Panc1 (cell line): ENCODE data around the gene FAM180A.

- RRBS, 2 experiments = no CpG with 5 or more reads among the region's 10 CpGs
These were observed 116.0 kb downstream of the CNOT4 start for GRCh38 chr7:135393704-135394463.

DNA sequence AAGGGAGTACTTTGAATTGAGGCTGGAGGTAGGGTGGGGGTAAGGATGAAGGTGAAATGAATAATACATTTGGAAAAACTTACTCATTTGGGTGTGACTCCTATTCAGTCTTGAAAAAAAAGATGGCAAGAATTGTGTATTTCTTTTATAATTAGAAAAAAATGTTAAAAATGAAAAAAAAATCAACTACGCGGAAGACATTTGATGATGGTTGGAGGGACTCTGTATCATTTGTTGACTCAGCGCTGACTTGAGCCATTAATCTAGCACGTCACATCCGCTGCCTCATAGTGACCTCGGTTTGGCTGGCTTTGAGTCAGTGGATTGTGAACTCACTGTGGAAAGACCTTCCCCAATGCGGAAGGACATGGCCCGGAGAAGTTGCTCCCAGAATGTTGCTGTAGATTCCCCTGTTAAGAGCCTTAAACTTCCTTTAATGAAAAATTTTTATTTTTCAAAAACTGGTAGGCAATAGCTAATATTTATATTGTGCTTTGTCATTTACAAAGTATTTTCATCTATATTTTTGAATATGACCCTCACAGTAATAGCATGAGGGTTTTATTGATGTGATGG, 2.7 kb downstream of the FAM180A start:
- RRBS, 2 experiments = no CpG with 5 or more reads among the region's 8 CpGs

DNA sequence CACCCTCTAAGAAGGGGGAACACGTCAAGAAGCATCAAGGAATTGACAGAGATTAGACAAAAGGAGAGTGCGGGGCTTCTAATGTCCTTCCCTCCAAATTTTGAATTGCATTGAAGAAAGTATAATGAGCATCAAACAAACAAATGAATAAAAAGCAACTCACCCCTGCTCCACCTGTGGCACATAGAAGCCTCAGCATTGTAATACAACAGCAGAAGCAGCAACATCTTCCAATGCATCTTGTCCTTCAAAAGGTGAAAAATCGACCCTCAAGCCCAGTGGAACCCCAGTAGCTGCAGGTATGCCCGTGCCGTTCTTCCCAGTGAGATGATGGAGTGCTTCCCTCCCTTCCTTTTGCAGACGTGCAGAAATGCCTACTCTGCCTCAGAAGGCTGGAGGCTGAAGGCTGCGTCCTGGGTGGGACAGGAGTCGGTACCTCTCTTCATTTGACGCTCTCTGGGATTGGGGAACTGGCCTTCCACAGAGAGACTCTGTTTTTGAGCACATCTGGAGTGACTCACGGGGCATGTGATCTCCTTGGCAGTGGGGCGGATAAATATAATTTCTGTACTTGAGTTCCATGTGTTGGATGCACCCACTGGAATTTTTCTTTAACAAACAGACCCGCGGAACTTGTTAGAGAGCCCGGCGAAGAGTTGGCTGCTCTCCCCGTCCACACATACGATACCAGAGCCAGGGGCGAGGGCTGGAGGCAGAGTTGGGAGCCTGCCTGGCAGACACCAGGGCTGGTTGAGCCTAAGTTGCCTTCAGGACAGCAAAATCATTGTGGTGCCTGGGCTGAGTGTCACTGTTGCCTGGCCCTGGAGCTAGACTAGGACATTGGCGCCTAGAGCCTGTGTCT, at the start of gene FAM180A:
Gene FAM180A, minus strand, starts transcription at position 472 of the 862 bp plus-strand sequence.
- RRBS, 2 experiments = no CpG with 5 or more reads among the region's 19 CpGs

DNA sequence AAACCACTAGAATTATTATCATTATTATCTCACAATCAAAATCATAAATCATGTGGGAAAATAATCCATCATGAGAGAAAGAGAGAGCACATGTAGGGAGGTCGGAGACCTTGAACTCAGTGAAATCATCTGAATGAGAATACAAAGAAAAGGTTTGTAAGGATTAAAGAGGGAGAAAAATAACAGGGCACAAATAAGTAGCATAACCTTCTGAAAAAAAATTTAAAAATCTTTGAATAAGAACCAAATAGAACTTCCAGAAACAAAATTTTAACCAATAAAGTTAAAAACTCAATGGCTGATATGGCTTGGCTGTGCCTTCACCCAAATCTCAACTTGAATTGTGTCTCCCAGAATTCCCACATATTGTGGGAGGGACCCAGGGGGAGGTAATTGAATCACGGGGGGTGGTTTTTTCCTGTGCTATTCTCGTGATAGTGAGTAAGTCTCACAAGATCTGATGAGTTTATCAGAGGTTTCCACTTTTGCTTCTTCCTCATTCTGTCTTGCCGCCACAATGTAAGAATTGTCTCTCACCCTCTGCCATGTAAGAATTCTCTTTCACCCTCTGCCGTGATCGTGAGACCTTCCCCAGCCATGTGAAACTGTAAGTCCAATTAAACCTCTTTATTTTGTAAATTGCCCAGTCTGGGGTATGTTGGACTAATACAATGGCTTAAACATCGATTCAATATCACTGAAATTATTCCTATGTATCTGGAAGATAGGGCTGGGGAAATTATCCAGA, 115.4 kb upstream of the MTPN start:
- RRBS, 2 experiments = no CpG with 5 or more reads among the region's 7 CpGs

DNA sequence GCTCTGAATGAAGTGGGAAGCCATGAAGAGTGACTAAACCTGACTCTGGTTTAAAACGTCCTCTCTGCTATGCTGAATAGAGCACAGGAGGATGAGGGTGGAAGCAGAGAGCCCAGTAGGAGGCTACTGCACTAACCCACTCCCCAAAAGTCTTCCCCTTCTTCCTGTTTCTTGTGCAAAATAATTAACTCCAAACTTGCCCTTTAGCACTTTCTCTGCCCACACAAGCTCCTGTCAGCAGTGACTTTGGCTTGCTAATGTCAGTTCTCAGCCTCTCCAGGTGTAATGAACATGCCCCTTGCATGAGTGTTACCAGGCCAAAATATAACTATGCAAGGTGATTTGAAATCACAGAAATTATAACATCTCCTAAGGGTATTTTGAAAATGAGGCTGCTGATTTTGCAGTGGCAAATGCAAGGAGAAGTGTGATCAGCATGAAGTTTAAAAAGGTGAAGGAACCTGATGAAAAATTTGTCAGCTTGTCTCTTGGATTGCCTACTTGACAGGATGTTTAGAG, 3.8 kb upstream of the PTN start:
- RRBS, 2 experiments = no CpG with 5 or more reads among the region's 1 CpG

DNA sequence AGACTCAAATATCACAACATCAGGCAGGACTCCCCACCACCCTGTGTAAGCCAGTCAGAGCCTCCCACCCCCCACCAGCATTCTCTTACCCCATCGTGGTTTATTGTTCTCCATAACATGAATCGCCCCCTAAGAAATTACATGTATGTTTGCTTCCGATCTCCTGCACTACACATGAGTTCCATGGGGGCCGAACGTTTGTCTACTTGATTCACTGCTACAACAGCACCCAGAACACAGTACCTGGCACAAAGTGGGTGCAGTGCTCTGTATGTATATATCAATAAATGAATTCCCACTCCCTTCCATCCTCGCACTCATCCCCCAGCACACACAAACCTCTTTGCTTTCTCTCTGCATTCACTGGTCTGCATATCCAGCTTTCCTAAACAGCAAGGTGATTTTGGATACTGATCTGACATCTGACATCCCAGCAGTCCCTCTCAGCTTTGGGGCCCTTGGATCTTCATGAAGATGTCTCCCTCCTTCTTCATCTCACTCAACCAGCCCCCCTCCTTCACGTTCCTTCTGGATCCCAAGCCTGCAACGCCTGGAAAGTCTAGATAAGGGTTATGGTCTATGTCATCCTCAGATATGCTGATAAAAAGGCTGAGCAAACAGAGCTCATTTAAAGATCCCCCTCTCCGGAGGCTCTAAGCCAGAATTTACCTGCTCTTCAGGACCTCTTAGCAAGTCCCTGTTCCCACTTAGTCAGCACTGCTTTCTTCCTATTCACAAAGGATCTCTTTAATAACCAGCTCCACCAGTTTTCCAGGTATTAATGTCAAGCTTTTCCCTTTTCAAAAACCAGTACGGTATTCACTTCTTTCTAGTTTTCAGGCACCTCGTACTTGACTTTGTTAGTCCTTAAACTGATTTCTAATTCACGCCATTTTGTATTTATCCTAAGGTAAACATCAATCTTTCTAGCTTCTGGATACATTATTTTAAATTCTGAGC, 39.0 kb downstream of the CREB3L2 start:
- RRBS, 2 experiments = no CpG with 5 or more reads among the region's 12 CpGs

DNA sequence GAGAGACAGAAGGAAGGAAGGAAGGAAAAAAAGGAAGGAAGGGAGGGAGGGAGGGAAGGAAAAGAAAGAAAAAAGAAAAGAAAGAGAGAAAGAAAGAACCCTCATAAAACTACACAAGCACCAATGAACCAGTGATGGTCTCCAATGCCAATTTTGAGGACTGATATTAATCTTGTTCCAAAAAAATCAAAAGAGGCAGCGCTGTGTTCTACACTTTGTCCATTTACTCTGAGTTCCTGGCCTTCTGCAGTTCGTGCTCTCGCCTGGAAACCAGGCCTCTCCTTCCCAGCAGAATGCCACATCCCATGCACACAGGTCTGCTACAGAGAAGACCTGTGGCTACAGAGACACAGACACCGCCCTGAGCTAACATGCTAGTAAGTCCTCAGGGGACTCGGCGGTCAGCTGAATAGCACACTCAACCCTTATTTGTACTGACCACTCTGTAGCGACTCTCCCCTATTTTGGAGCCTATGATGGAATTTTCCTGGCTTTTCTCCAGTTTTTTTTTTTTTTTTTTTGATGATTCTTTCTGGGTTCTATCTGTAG, 12.9 kb downstream of the CREB3L2 start:
- RRBS, 2 experiments = no CpG with 5 or more reads among the region's 7 CpGs

- RRBS, 2 experiments = no CpG with 5 or more reads among the region's 6 CpGs
These were observed 12.2 kb downstream of the CREB3L2 start for GRCh38 chr7:137989480-137990231.

GRCh38 chr7:137990232-137990766, 11.6 kb downstream of the CREB3L2 start:
- RRBS, 2 experiments = no CpG with 5 or more reads among the region's 6 CpGs

DNA sequence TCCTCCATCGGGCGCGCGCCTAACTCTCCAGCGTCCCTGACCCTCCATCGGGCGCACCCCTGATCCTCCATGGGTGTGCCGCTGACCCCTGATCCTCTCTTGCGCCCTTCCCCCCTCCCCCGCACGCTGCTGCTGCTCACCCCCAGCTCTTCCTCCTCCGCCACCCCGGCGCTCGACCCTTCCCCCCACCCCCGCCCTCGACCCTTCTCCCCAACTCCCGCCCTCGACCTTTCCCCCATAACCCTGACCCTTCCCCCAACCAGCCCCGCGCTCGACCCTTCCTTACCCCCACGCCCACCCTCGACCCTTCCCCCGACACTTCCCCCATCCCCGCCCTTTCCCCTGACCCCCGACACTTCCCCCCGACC, 36.5 kb downstream of the SVOPL start:
- RRBS, 2 experiments = no CpG with 5 or more reads among the region's 28 CpGs

- RRBS, 2 experiments = no CpG with 5 or more reads among the region's 25 CpGs
These were observed 63.9 kb downstream of the KIAA1549 start for GRCh38 chr7:138917069-138917815.

DNA sequence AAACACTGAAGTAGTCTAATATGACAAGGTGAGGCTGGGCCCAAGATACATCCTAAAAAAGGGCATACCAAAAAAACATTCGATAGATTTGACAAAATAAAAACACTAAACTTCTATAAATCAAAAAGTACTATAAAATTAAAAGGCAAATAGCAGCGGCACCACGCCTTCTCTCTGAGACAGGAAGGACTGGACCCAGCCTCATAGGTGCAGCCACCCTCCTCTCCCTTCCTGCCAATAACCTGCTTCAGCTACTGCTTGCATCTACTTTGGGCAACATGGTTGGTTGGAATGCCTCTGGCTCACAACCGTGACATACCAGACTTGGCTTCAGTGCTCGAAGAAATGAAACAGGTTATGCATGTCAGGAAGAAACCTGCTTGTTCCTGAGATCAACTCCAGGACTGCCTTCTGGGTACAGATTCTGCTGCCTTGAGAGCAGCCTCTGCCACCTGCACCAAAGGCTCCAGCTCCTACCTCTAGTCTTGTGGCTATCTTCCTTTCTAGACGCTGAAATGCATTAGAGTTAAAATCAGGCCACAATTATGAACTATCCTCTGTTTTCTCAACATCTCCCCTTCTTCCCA, 2.1 kb downstream of the ZC3HAV1L start:
- RRBS, 2 experiments = no CpG with 5 or more reads among the region's 6 CpGs

DNA sequence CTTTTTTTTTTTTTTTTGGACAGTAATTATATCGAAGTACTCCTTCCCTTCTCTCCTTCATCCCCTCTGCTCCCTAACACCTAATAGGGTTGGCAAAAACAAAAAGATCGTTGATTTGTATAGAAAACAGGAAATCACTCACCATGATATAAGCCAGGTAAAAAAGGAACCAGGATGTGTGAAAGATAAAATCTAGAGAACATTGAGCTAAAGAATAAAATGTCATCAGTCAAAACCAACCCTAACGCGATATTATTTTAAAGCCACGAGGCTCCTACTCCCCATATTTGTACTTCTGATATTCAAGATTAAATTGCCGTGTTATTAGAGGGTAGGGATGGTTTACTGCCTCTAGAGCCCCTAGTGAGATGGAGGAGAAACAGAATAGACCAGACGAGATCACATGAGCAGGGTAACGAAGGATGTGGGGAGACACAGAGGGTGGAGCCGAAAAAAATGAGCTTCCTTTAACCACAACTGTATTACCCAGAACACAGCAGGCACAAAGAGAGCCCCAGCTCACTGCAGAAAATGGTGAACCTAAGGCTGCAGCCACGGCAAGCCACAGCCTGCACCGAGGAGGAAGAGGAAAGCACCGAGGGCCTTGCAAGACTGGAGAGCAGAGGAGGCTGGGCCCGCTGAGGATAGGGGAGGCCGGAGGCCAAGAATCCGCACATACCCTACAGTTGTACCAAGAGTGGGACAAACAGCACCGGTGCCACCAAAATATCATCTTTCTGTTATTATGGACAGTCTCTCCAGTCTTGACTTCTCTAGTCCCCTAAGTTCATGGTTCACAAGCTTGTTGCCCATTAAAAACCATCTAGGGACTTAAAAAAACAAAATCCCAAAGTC, 14.3 kb downstream of the ZC3HAV1 start:
- RRBS, 2 experiments = 79 to 93% methylated on average over 1 of the region's 16 CpGs

- RRBS, 2 experiments = no CpG with 5 or more reads among the region's 8 CpGs
These were observed 9.4 kb upstream of the ZC3HAV1 start for GRCh38 chr7:139118675-139119572.

DNA sequence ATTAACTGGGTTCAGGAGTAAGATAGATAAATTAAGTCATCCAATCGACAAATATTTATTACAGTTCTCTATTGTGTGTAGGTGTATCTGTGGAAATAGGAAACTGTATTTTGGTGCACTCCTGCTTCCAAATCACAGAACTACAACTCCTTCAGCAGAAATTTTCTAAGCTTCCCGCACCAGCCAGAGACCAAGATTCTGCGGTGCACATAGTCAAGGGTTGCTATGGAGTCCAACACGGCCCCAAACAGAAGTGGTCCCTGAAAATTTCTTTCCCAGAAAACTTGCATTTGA, 366 bp upstream of the TTC26 start:
- RRBS, 2 experiments = no CpG with 5 or more reads among the region's 4 CpGs

GRCh38 chr7:139365216-139366150, 5.8 kb downstream of the LUC7L2 start:
- RRBS, 2 experiments = no CpG with 5 or more reads among the region's 4 CpGs

GRCh38 chr7:139434303-139434911, 49.1 kb downstream of the KLRG2 start:
- RRBS, 2 experiments = no CpG with 5 or more reads among the region's 13 CpGs

DNA sequence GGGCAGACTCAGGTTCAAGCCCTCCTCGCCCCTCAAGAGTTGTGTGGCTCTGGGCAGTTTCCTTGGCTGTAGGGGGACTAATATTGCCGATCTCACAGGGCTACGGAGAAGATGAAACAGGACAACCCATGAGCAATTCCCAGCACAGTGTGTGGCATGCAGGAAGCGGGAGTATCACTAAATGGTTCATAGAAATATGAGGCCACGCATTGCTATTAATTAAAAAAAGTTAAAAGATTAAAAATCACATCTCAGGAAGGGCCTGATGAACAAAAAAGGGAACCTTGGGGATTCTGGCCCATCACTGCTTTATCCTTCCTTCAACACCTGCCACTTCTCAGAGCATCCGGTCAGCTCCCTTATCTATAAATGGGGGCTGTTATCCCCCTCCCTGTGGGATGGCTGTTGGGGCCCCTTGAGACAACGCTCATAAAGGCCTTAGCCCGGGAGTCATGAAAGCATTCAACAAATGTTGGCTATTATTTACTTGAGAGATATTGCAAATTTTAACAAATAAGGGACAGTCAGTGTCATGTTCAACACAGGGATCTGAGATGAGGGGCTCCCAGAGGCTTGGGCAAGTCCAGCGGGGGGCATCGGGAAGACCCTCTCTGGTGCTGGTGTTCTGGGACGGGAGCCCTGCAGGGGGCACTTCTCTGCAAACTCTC, 42.9 kb downstream of the CLEC2L start:
- RRBS, 2 experiments = 88 to 94% methylated on average over 3 of the region's 11 CpGs

- RRBS, 2 experiments = no CpG with 5 or more reads among the region's 23 CpGs
These were observed 44.6 kb downstream of the CLEC2L start for GRCh38 chr7:139567695-139568907.